Fibroblast of villous mesenchyme (primary cell): ENCODE measurements around a stretch of chr22.

- CAGE, long polyA plus RNA, result no peak
These were observed 638 bp downstream of the PIK3IP1 start for GRCh38 chr22:31291604-31292096.

DNA sequence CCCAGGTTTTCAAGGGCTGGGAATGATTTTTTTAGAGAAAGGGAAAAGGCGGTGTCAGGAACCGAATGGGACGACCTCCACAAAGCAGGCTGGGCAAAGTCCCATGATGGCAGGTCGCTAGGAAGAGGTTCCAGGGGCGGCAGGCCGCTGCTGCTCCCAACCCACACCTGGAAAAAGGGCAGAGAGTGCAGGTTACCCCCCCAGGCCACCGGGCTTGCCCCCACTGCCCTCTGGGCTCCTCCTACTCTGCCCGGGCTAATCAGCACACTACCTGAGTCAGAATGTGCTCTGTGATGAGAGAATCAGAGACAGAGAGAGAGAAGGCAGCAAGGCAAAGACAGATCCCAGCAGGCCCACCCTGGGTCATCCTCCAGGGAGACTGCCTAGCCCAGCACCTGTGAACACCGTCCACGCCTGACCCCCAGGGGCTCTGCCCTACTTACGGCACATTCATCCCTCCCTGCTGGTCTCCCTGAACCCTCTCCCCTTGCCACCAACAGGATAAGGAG lies 4.6 kb downstream of the PATZ1 start:
- CAGE, long polyA plus RNA, result no peak

GRCh38 chr22:31344172-31345020 lies 1.8 kb downstream of the PATZ1 start:
- CAGE, long polyA plus RNA, result no peak

DNA sequence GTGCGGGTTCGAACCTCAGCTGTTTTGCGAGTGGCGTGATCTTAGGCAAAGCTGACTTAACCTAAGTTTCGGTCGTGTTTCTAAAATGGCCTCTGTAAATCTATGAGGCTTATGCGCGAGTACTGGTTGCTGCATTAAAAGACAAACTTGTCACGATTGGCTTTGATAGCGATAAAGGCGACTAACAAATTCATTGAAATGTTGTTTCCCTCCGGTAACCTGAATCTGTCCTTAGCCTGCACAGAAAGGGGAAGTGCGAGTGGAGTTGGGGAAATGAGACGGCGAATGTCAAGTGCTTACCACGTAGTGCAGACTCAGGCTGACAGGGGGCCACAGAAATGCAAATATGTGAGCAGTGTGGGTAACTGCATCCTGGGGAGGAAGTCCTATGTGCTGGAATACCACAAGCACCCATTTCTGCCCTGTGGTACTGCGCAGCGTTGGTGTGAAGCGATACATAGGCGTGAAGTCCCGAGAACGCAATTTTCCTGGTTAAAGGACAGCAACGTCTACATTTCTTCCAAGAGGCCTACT lies 779 bp upstream of the EIF4ENIF1 start:
- CAGE, long polyA plus RNA, result no peak

DNA sequence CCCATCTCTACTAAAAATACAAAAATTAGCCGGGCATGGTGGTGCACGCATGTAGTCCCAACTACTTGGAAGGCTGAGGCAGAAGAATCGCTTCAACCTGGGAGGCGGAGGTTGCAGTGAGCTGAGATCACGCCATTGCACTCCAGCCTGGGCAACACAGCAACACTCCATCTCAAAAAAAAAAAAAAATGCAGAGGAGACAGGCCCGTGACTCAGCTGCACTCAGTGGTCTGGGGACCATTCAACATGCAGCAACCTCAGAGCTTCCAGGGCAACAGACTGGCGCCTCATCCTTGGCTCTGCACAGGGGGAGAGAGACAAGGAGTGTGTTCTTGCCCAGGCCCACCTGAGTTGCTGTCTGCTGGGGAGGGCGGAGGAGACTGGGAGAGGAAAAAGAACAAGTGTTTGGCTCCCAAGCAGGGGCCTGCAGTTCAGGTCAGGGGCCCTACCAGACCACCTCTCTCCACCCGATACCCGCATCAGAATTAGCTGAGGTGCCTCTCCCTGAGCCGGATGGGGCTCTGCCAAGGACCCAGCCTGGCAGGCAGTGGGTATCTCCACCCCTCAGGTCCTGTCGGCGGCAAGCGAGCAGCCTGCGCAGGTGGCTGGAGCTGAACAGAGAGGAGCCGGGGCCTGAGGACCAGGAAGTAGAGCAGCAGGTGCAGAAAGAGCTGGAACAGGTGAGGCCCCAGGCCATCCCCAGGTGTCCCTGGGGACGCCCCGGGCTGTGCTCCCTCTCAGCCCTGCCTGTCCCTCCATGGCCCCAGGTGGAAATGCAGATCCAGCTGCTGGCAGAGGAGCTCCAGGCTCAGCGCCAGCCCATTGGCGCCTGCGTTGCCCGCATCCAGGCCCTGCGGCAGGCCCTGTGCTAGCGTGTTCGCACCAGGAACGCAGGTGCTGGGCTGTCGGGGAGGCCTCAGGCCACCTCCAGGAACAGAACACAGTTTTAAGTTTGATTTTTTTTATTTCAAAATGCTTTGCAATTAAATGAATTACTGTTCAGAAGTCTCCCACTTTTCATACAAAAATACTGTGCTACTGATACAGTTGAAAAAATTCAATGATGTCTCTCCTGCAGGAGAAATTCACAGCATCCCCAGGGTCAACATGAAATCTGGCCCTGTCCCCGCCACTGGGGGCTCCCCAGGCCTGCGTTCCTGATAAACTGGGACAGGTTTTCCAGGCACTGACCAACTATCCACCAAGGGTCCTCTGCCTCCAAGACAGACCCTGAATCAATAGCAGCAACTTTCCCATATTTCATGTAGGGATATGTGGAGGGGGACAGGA lies 44.0 kb downstream of the PISD start:
- CAGE, long polyA plus RNA, result no peak

- CAGE, long polyA plus RNA, result no peak
These were observed 75.8 kb downstream of the DEPDC5 start for GRCh38 chr22:31829585-31830029.

DNA sequence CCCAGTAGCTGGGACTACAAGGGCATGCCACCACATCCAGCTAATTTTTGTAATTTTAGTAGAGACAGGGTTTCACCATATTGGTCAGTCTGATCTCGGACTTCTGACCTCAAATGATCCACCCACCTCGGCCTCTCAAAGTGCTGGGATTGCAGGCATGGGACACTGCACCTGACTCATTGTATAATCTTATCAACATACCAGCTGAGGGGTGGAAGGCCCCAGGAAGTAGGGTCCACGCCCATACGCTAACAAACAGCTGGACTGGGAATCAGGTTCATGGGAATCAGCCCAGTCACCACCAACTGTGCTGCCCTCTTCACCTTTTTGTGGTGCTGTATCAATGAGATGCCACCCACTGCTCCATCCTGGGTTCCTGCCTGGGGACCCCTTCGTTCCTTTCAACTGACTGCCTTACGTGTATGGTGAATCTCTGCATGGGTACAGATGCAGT lies 32.6 kb upstream of the YWHAH start:
- CAGE, long polyA plus RNA, result no peak

- CAGE, long polyA plus RNA, result no peak
These were observed 27.1 kb upstream of the YWHAH start for GRCh38 chr22:31917238-31917602.

GRCh38 chr22:32477474-32478448 lies 3.1 kb downstream of the FBXO7 start:
- CAGE, long polyA plus RNA, result no peak

DNA sequence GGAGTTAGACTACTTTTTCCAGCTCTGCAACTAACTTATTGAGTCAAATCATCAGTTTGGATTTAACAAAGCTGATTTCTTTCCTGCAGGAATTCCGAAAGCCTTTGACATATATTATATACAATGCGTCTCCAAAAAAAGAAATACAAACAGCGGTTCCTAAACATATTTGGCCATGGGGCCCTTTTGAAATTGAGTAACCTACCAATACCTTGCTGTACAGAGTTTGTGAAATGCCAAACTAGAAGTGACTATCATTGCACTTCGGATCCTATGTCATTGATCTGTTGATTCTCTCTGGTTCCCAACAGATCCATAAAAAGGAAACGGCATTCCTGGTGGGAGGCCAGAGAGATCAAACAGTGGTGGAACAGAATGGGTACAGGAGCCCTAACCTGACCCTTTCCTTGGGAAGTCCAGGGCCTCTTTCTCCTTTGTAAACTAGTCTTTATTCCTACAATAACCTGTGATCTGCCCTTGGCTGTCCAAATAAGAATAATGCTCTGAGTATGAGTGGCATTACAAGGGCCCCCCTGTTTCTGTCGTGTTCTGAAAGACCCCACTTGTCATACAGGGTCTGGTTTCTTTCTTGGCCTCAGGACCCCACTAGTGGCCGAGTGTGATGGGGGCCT lies 38.0 kb downstream of the FBXO7 start:
- CAGE, long polyA plus RNA, result no peak

DNA sequence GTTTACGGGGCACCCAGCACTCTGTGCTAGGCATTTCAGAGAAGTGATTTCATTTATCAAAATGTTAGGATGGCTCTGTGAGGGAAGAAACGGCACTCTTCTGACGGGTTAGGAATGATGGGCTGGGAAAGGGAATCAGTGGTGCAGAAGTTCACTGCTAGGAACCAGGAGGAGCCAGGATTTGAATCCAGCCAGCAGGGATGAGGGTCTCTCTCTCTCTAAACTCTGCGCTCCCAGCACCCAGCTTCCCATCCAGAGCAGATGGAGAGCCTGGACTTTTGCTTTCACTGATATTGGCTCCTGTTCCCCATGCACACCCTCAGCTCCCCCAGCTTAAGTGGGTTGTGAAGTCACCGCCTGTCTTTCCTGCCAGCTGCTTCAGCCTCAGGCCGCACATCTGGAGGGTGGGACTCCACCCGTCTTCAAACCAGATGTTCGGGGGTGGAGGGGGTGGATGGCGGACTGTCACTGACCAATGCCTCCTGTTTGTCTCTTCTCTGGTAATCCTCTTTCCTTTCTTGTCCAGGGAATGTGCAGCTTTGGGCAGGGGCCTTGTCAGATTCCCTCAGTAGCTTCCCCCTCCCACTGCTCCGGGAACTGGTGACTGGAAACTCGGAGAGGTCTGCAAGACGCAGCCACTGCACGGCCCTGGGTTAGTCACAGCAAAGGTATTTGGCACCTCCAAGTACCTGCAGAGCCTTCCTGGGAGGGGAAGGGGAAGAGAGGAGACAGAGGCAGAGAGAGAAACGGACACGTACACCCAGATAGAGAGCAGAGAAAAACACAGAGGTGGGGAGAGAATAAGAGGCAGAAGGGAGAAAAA lies 56.3 kb upstream of the TIMP3 start:
- CAGE, long polyA plus RNA, result no peak

DNA sequence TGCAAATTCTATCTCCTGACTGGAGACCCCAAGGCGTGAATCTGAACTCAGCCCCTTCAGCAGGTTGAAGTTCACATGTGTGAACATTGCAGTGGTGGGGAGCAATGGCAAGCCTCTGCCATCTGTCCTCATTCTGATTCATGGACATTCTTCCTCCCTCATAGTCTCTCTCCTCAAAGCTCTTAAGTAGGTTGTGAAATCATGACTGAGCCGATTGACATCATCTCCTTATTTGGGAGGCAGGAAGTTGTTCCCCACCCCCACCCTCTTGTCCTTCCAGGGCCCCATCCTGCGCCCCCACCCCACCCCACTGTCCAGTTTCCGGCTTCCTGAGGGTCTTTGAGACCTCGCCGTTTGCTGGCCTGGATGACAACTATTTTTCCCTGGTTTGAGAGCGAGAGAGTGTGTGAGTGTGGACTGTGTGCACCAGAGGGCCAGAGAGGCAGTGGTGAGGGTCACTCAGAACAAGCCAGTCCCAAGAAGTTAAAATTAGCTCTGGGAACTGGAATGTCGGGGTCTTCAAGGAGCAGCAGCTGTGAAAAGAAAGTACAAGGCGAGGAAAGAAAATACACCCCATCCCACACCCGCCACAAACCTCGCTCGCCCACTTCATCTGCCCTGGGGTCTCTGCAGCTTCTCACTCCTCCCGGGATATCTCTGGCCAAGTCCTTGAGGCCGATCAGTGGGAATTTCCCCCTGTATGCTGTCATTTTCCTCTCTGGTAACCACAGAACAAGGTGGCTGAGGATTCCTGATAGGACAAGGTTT lies 36.6 kb upstream of the TIMP3 start:
- CAGE, long polyA plus RNA, result no peak

DNA sequence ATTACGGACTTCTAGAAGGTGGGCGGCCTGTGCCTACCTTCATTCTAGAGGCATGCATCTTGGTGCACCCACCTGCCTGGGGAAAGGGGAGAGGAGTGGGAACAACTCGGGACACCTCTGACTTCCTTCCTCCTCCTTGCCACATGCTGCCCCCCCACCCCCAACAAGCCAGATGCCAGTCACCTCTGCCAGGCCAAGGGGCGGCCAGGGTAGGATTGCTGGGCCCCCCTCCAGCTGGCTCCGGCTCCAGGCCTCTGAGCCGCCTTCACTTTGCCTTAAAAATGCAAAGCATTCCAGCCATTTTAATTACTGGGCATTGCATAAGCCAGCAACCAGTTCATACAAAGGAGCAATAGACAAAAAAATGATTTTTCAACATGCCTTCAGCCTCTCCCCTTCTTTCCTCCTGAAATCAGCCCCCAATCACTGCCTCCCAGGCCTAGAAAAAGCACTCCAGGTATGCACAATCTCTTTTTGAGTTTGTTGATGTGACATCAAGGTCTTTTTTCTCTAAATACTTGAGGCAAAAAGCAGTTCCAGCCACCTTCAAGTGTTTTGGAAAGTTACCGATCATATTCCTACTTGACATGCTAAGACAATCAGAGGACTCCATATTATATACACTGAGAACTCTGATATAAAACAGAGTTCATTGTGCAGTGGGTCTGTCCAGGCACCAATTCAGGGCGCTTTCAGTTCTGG lies 12.5 kb upstream of the TIMP3 start:
- CAGE, long polyA plus RNA, result no peak

GRCh38 chr22:32826953-32827532 lies 25.5 kb downstream of the TIMP3 start:
- CAGE, long polyA plus RNA, result no peak

DNA sequence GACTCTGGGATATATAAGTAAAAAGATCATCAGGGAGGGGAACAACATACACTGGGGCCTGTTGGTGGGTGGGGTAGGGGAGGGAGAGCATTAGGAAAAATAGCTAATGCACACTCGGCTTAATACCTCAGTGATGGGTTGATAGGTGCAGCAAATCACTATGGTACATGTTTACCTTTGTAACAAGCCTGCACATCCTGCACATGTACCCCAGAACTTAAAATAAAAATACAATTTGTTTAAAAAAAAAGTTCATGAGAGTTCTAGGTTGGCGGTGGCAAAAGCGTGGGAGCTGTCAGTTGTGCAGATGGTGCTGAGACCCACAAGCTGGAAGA lies 40.1 kb downstream of the TIMP3 start:
- CAGE, long polyA plus RNA, result no peak

DNA sequence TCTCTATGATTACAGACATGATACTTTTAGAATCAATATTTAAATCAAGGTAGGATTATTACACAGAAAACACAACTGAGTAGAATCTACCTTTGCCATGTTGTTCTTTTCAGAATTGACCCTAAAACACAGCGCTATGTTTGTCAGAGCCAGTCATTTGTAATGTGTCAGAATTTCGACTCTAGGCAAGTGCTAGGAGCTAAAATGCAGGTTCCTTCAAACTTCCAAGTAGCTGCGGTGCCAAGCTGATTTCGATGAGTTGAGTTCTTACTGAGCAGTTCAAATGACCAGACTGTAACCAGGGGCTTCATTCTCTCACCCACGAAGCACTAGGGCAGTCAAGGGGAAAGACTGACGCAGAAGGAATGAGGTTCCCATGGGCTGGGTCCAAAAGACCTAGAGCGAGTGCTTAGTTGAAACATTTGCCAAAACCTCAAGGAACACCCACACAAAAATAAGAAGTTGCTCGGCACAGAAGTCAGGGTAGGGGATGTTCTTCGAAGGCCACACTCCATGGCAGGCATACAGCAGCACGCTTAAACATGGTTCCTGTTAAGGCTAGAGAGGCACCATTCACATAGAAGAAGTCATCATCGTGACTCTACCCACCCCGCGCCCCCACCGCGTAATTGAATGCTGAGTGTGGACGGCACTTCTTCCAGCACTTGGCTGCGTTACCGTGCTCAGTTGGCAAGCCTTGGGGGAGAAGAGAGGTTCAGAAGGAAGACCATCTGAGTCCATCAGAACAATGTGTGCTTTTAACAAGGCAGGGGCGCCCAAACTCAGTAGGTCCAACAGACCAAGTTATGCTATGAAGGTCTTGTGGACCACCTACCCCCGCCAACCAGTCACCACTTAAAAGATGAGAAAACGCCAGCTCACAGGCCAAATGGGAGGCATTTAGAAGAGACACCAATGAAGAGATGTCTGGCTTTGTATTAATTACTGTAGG lies 52.9 kb downstream of the TIMP3 start:
- CAGE, long polyA plus RNA, result no peak

- CAGE, long polyA plus RNA, result no peak
These were observed 72.2 kb downstream of the SYN3 start for GRCh38 chr22:32986004-32986361.

DNA sequence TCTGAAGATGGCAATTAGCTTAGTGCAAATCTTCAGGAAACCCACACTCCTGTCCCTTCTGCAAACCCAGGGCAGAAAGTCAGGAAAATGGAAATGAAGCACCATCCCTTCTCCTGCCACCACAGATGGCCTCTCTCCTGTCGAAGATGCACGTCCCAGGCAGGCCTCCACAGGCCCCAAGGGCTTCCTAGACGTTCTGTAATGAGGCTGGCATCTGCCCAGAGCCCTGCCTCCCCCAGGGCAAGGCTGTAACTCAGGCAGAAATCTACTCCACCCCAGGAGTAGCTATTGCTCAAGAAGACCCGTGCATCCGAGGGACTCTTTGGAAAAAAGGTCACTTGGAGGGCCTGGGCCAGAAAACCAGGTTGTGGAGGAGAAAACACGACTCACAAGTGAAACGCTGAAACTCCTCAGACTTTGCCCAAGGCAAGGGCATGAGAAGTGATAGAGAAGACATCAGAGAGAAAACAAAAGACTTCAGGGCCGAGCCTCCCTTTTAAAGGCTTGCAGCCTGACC lies 66.4 kb downstream of the SYN3 start:
- CAGE, long polyA plus RNA, result no peak

DNA sequence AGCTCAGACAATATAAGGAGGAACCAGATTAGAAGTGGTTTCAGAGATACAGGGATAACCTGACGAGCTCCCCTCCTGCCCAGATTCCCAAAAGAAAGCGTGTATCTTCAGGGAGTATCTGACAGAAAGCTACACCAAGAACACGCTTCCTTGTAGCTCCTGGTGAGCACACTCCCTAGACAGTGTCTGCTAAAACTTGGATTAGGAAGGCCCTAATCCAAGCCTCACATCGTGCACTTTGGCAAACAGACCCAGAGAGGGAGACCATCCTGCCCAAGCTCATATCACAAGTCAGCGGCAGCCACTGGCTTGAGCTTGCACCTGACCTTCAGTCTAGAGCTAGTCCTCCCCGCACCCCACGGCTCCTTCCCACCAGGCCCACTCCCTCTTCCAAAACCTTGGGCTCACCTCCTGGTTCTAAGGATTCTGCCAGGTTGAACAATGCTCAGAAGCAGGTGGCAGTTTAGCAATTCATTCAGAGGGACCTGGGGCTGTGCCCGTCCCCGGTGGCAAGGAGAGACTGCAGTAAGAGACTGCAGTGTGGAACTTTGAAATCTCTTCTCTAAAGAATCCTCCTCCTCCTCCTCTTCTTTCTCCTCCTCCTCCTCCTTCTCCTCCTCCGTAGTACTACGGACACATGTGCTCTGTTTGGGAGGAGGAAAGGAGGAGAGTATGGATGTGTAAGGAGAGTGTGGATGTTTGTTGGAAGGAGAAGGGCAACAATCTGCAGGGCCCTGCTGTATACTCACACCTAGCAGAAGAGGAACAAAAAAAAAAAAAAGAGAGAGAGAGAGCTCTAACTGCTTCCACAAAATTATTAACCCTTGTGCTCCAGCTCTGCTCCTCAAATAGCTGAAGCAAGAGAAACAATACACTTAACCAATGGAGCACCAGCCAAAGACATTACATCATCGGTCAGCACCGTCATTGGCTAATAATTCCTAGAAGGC lies 6.1 kb downstream of the SYN3 start:
- CAGE, long polyA plus RNA, result no peak

GRCh38 chr22:34627128-34627587 lies 438.8 kb upstream of the ISX start:
- CAGE, long polyA plus RNA, result no peak